PC-3 (cell line): ENCODE measurements around a stretch of chr20.

GRCh38 chr20:49611069-49611463 lies 43.1 kb upstream of the PTGIS start:
- RAMPAGE, long total RNA = no peak

GRCh38 chr20:49656318-49656908 lies 57.3 kb downstream of the B4GALT5 start:
- RAMPAGE, long total RNA = no peak

DNA sequence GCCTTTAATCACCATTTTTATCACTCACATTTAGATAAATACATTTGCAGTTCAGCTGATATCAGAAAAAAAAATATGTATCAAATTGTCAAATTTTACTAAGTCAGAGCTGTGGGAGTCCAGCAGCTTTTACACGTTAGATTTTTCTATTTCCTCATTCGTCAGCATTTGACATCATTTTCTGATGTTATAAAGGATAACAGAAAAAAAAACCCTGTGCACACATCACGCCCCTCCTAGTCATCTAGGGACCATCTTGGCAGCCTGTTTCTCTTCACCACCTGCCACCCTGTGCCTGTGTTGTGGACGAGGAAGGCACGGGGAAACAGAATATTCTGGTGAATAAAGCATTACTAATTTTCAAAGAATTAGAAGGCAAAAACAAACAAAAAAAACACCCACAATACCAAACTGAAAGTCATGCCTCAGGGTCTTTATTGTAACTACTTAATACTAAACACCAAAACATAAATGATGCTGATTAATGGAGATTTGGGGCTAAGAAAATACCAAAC lies 12.3 kb downstream of the B4GALT5 start:
- RAMPAGE, long total RNA = no peak

DNA sequence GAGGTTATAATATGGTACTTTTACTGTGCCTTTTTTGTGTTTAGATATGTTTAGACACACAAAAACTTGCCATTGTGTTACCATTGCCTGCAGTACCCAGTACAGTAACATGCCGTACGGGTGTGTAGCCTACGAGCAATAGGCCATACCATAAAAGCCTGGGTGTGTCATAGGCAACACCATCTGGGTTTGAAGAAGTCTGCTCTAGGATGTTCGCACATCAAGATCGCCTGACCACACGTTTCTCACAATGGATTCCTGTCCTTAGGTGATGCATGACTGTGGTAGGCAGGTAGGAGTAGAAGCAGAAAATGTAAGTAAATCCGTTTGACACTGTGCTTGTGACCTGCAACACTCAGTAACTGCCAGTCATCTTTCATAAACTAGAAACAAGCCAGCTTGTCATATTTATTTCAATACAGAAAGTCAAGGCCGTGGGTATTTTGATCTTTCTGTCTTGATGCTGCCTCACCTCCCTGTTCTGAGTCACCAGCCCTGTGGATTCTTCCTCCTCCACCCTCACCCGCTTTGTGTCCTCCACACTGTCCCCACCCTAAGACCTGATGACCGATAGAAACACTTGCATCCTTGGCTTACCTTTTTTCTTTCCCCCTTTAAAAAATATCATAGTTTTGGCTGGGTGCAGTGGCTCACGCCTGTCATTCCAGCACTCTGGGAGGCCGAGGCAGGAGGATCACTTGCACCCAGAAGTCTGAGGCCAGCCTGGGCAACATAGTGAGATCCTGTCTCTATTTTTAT lies 7.3 kb upstream of the SLC9A8 start:
- RAMPAGE, long total RNA = no peak

DNA sequence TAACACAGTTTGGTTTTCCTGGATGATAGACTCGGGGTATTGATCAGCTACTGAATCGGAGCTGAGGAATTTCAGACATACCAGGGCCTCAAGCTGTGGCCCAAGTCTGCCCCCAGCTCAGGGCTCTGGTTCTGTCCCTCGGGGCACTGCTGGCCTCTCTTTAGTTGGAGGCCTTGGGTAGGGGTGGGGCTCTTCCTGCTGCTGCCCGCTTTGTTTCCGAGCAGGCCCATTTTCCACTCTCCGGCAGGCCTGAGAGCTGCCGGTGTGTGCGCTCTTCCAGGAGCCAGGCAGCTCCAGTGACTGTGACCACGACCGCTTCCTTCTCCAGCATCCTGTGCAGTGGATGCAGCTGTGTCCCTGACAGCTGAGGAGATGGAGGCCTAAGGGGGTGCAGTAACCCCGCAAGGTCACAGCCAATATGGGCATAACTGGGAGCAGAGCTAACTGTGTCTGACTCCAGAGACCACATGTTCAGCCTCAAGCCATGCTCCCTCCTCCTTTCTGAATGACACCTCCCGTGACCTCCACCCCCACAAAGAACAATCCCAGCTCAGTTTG lies 28.1 kb downstream of the SPATA2 start:
- RAMPAGE, long total RNA = no peak

DNA sequence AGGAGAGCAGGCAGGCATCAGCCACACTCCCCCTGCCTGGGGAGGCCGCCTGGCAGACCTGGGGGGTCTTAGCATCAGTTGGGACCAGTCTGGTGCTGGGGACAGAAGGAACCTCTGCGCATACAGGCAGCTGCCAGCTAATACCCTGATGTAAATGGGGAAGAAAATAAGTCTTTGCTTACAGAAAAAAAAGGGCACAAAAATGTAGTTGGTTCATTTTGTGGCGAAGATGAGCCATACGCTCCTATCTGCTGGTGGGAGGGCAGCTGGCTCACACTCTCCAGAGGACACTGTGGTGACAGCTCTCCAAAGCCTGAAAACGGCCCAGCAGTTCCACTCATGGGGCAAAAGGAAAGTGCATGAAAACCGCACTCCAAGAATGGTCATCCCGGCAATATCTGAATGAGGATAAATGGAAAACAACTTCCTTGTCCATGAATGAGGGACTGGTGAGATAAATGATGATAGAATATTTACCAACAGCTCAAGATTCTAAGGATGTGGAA lies 21.7 kb downstream of the SPATA2 start:
- RAMPAGE, long total RNA = no peak

DNA sequence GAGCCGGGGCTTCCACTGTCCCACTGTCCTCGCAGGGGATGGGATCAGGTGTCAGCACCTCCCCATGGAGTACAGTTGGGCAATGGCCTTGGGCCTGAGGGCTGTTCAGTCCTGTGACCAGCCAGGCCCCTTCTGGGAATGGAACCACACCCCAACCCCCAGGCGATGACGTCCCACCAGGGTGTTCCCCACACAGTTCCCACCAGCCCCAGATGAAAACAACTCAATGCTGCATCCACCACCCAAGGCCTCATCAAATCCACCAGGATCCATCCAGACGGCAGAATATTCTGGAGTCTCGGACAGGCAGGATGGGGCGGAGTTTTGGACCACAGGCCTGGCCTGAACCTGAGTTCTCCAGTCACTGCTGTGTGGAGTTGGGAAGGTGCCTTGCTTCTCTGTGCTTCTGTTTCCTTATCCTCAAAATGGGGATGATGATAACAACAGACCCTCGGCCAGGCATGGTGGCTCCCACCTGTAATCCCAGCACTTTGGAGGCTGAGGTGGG lies 62.1 kb downstream of the UBE2V1 start:
- RAMPAGE, long total RNA = no peak

GRCh38 chr20:50109990-50110946 lies 2.7 kb downstream of the UBE2V1 start:
- RAMPAGE, long total RNA = no peak

- RAMPAGE, long total RNA = no peak
Observed at GRCh38 chr20:50112079-50113028, 596 bp downstream of the UBE2V1 start.

DNA sequence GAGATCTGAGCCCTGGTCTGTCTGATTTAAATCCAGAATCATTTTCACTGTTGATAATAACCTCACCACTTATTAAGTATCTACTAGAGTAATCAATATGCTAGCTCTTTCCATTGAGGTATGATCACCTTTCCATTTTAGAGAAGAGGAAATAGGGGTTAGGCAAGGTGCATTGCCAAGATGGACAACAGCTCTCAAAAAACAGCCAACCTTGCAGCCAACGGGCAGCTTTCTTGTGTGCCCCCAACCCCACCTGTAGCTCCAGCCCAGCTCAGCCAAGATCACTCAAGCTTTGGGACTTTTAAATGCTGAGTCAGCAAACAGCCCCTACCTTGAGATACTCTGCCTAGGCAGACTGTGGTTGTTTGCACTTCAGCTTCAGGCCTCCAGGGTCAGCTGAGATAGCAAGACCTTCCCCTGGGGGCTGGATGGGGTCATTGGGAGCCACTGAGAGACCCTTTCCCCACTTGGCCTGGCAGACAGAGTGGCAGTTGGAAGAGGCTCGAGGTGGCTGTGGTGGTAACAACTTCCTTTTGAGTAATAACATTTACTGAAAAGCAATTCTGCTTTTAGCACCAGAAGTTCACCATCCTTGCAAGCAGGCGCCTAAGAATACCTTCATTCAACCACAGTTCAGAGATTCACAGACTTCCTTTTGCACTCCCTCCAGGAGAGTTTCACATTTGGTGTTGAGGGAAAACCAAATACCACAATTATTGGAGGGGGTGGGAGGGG lies 147.8 kb downstream of the CEBPB start:
- RAMPAGE, long total RNA = no peak

GRCh38 chr20:50389852-50390453 lies 120.2 kb upstream of the PTPN1 start:
- RAMPAGE, long total RNA = no peak

DNA sequence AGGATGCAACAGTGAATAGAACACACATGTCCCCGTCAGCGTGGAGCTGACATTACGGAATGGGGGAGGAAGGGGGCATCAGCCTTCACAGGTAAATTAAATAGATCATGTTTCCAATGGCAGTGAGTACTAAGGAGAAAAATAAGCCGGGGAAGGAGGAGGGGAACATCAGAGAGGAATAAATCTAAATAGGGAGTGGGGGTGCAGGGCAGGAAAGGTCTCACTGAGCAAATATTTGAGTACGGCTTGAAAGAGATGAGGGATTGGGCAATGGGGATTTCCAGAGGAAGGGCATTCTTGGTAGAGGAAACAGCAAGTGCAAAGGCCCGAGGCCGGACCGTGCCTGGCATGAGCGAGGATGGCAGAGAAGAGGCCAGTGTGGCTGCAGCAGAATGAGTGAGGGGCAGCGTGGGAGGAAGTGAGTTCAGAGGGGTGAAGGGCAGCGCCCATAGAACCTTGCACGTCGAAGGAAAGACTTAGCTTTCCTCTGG lies 110.1 kb upstream of the PTPN1 start:
- RAMPAGE, long total RNA = no peak

GRCh38 chr20:50594369-50595069 lies 84.3 kb downstream of the PTPN1 start:
- RAMPAGE, long total RNA = no peak

- RAMPAGE, long total RNA = no peak
Observed at GRCh38 chr20:50724761-50725443, 6.5 kb upstream of the PARD6B start.

DNA sequence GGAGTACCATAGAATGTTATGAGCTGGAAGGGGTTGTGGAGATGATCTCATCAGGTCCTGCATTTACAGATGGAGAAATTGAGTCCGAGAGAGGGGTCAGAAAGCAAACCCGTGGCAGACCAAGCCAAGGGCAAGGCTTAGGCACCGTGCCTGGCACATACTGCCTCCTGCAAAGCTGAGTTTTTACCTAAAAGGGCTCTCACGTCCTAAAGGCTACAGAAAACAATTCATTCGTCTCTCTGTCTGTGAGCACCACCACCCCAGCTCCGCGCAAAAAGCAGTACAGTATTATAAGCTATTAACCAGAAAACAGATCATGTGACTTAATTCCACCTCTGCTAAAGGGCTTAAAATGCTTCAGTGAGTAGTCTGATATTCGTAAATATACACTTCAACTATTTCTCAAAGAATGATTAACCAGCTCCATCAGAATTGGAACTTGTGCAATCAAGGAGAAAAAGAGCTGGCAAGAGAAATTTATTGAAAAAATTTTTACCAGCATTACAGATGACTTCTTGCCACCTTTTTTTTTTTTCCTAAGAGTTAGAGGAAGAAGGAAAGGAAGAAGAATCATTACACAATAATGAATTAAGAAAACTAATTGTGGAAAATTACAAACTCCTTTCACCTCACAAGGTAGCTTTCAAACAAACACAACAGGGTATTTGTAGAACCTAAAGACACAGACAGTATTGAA lies 3.4 kb upstream of the PARD6B start:
- RAMPAGE, long total RNA = no peak

- RAMPAGE, long total RNA = no peak
Observed at GRCh38 chr20:50733345-50733729, 2.0 kb downstream of the PARD6B start.

- RAMPAGE, long total RNA = no peak
Observed at GRCh38 chr20:50749528-50750982, 18.7 kb downstream of the PARD6B start.

DNA sequence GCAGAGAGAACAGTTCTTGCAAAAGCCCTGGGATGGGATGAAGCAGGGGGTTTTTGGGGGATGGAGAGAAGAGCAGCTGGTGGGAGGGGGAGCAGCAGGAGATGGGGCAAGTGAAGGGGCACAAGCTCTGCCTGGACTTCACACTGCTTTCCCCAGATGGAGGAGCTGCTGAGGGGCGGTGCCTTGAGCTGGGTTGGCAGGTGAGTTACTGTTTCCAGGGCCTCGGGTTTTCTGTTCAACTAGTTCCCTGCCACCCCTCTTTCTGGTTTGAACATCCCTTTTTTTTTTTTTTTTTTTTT lies 5.4 kb downstream of the BCAS4 start:
- RAMPAGE, long total RNA = no peak

GRCh38 chr20:50871347-50871699 lies 59.9 kb downstream of the ADNP start:
- RAMPAGE, long total RNA = no peak

DNA sequence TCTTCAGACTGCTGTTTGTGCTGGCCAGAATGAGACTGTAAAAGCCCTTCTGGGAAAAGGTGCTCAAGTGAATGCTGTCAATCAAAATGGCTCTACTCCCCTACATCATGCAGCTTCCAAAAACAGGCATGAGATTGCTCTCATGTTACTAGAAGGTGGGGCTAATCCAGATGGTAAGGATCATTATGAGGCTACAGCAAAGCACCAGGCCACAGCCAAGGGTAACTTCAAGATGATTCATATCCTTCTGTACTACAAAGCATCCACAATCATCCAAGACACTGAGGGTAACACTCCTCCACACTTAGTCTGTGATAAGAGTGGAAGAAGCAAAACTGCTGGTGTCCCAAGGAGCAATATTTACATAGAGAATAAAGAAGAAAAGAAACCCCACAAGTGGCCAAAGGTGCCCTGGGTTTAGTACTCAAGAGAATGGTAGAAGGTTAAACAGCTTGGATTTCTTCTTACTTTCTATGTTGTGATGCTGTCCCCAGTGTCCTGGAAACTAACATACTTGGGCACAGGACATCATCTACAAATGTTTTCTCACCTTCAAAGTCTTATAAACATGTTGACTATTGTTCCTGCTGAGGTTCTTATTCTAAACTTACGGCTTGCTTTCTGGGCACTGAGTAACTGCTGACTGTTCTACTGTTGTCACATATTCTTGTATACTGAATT lies 17.1 kb downstream of the ADNP start:
- RAMPAGE, long total RNA = no peak